ENCODE measurements around the genes MYOF and CYP2C19.

- PRO-cap, 2 experiments, result peak in 1 of 2 experiments; most common minus-strand start chr10:92843091 (in 1)
Measured at GRCh38 chr10:92842916-92843405, 5.4 kb upstream of the EXOC6 start.

DNA sequence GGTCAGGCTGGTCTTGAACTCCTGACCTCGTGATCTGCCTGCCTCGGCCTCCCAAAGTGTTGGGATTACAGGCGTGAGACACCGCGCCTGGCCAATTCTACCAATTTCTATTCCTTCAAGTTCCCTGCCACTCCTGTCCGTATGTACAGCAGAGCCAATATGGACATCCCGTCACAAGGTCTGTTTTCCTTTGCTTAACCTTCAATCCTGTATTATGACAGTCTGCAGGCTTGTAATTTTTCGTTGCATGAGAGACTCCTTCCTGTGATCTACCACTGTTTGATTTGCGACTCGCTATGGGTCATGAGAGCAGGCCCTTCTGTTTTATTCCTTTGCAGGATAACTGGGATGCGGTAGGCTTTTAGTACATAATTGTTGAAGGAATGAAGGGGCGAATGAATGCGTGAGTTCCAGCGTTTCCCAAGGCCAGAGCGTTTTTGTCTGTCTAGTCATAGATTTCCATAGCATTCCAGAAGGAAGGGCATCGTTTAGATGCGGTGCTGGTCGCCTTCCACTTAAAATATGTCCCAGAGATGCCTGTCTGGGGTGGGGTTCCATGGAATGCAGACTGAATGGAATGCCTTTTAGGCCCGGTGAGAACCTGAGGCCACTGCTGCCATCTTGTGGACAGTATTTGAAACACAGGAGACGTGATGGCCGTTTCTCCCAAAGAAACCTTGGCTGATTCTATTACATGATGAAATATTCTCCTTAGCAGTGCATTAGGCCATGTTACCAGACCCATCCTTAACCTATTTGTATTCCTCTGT, 193.3 kb downstream of the MYOF start:
- PRO-cap, 2 experiments, result no peak in any of the 2 experiments

DNA sequence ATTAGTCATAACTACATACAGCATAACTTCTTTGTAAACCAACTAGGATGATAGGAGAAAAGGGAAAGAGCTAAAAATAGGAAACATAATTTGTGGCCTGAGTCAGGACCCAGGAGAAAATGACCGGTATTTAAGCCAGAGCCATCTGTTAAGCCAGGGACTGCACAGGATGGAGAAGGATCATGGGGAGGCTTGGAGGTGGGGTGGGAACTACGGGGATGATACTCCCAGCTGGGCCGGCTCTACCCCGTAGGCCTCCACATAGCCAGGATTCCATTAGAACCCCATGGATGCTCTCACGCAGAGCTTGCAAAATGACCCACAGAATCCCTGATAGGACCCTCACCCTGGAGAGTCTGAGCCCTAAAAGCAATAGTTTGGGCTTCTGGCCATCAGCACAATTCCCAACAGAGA, 98.5 kb downstream of the MYOF start:
- PRO-cap, 2 experiments, result no peak in any of the 2 experiments

DNA sequence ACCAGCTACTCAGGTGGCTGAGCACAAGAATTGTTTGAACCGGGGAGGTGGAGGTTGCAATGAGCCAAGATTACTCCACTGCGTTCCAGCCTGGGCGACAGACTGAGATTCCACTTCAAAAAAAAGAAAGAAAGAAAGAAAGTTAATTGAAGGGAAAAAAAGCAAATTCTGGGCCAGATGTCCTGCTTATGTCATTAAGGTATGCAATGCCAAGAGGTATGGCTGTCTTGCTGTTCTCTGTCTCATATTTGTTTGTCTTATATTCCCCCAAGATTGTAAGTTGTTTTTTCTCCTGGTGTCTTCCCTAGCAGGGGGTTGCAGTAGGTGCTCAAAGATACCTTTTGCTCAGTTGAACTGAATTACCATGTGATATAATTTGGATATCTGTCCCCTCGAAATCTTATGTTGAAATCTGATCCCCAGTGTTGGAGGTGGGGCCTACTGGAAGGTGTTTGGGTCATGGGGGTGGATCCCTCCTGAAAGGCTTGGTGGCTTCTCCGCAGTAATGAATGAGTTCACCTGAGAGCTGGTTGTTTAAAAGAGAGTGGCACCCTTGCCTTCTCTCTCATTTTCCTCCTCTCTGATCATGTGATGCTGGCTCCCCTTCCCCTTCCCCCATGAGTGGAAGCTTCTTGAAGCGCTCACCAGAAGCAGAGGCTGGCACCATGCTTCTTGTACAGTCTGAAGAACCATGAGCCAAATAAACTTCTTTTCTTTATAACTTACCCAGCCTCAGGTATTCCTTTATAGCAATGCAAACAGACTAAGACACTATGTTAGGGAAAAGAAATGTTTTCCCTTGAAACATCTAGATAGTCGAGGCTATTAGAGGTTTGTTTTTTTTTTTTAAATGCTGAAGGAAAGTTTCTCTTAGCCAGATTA, 60.8 kb downstream of the MYOF start:
- PRO-cap, 2 experiments, result no peak in any of the 2 experiments

GRCh38 chr10:93481798-93482871, at the start of gene MYOF:
MYOF (minus strand) TSS chr10:93482334.
- PRO-cap, 2 experiments, result peak in 1 of 2 experiments; most common plus-strand start chr10:93482291 (in 1); most common minus-strand start chr10:93482294 (in 1)

DNA sequence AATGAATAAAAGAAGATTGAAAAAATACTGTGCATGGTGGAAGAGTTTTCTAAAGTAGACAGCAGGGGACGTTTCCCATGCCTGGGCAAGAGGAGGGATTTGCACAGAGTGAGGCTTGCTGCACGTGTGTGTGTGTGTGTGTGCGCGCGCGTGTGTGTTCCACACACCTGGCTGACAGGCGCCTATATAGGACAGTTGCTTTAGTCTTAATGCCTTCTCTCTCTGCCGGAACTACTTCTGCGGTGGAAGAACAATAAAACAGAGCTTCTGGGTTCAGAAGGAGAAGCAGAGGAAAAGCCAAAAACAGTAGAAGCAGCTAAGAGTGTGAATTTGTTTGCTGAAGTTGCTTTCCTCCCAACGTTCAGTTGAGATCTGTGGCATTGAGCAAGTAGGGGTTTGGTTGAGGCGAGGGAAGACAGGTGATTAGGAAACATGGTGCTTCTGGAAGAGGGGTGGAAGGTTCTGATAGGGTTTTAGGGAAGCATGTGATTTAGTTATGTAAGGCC, 2.3 kb downstream of the PLCE1 start:
- PRO-cap, 2 experiments, result no peak in any of the 2 experiments

- PRO-cap, 2 experiments, result no peak in any of the 2 experiments
Measured at GRCh38 chr10:94004895-94005384, 11.2 kb downstream of the PLCE1 start.

- PRO-cap, 2 experiments, result no peak in any of the 2 experiments
Measured at GRCh38 chr10:94258459-94259294, 104.1 kb downstream of the NOC3L start.

GRCh38 chr10:94327473-94328505, 35.0 kb downstream of the NOC3L start:
- PRO-cap, 2 experiments, result peak in 1 of 2 experiments; most common plus-strand start chr10:94327866 (in 1); most common minus-strand start chr10:94327698 (in 1)

DNA sequence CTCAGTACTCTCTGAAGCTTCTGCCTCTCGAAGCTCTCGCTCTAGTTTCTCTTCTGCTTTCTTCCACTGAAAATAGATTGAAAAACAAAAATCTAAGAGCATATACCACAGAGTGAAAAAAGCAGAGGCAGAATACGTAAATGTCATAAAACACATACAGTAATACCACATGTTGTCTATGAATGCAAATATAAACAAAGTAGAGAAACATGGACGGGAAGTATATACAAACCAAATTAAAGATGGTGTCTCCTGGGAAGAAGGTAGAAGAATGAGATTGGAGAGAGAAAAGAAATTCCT, 17.9 kb downstream of the NOC3L start:
- PRO-cap, 2 experiments, result no peak in any of the 2 experiments

DNA sequence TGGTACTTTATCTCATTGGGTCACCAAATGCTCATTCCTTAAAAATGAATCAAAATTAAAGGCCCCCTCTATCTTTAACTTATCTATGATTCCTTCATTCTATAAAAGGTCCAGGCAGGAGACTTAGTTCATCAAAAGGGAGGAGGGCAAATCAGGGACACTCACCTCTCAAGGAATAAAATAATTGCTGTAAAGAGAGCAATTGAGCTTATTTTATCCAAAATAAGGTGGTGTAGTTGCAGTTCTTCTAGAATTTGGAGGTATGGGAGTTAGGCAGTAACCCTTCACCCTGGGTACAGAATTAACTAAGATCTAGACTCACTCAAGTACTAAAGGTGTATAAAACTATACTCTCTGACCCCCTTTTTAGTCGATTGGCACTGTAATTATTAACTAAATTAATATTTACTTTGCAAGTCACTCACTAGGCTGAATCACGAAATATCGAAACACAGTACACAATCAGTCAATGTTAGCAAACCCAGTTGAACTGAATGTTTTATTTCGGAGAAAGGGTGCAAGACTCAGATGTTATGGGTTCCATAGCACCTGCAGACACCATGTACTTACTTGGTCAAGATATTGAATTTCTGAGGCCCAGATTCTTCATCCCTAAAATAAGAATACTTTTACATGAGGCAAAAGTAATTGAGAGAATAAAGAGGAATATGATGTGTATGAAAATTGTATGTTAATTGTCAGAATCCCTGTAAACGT, 14.7 kb upstream of the CYP2C19 start:
- PRO-cap, 2 experiments, result no peak in any of the 2 experiments

GRCh38 chr10:94762312-94762974, at the start of gene CYP2C19:
CYP2C19 (plus strand) TSS chr10:94762681.
- PRO-cap, 2 experiments, result no peak in any of the 2 experiments

DNA sequence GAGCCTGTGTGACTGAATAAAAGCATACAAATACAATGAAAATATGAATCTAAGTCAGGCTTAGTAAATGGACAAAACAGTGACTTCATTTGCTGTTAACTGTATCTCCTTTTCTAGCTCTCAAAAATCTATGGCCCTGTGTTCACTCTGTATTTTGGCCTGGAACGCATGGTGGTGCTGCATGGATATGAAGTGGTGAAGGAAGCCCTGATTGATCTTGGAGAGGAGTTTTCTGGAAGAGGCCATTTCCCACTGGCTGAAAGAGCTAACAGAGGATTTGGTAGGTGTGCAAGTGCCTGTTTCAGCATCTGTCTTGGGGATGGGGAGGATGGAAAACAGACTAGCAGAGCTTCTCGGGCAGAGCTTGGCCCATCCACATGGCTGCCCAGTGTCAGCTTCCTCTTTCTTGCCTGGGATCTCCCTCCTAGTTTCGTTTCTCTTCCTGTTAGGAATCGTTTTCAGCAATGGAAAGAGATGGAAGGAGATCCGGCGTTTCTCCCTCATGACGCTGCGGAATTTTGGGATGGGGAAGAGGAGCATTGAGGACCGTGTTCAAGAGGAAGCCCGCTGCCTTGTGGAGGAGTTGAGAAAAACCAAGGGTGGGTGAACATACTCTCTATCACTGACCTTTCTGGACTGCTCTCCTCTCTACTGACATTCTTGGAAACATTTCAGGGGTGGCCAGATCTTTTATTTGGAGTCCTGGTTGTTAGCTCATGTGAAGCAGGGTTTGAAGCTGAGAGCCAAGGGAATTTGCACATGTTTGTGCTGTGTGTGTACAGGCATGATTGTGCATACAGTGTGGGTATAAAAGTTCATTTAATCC, 12.7 kb downstream of the CYP2C19 start:
- PRO-cap, 2 experiments, result no peak in any of the 2 experiments

DNA sequence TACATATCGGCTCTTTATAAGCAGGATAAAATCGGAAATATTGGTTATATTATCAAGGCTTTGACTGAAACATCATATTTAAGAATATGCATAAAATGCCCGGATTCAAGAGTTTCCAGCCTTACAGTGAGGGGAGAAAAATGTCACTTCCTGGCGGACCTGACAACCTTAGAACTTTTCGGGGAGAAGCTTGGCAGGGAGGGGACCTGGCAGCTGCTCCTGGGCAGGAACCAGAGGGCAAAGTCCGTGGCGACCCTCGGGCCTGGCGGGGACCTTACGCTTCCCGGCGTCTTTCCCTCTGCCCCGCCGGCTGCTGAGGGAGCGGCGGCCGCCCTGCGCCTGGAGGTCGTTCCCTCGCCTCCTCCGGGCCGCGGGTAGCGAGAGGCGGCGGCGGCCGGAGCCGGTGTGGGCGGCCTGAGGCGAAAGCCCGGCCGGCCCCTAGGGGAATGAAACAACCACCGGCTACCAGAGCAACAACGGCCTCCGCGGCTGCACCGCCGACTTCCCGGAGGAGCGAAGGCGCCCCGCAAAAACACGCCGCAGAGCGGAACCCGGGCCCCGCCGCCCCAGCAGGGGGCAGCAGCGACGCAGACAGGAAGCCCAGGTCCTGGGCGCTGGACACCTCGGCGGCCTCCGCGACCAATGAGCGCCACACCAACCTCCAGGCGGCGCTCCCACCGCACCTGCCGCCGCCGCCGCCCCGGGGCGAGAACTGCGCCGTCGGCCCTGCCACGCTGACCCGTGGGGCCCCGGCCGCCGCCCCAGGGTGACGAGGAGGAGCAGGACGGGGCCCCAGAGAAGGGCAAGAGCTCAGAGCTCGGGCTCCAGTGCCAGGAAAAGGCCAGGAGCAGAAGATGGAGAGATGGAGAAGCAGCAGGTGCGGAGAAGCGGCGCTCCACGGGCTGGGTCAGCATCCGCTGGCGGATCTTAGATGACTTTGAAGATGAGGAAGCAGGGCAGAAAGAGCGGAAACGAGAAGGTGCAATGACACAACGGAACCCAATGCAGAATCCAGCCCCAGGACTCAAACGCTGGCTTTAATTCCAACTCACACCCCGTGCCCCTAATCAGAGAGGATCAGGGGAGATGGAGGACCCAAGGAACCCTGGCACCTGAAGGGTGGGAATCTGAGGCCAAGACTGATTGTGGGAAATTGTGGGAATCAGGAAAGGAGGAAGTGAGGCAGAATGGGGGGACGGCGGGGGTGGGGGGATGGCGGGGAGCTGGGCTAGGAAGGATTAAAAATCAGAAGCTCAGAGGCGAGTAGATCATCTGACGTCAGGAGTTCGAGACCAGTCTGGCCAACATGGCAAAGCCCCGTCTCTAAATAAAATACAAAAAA, 10.4 kb upstream of the ACSM6 start:
- PRO-cap, 2 experiments, result peak in 1 of 2 experiments; most common plus-strand start position 708 of the sequence (in 1); most common minus-strand start position 507 of the sequence (in 1)

- PRO-cap, 2 experiments, result no peak in any of the 2 experiments
Measured at GRCh38 chr10:95237503-95238463, 43.7 kb downstream of the ACSM6 start.

DNA sequence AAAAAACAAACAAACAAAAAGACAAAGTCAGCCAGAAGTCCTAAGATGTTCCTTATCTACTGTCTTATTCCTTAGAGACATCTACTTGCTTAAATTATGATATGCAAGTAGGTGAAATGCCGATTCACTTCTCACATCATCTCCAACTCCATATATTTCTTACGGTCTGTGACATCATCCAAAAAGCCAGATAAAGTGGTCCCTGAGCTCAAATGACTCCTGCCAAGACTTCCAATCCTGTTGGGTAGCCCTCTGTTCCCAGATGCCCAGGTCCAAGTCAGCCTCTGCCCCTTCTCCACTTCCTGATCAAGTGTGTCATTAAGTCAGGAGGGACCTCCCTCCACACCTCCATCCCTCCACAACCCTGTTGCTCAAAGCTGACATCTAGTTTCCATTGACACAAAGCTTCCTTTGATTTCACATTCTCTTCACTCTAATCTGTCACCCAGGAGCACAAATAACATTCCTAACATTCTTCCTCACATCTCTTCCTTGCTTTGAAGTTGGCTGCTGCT, 56.0 kb upstream of the PDLIM1 start:
- PRO-cap, 2 experiments, result no peak in any of the 2 experiments

DNA sequence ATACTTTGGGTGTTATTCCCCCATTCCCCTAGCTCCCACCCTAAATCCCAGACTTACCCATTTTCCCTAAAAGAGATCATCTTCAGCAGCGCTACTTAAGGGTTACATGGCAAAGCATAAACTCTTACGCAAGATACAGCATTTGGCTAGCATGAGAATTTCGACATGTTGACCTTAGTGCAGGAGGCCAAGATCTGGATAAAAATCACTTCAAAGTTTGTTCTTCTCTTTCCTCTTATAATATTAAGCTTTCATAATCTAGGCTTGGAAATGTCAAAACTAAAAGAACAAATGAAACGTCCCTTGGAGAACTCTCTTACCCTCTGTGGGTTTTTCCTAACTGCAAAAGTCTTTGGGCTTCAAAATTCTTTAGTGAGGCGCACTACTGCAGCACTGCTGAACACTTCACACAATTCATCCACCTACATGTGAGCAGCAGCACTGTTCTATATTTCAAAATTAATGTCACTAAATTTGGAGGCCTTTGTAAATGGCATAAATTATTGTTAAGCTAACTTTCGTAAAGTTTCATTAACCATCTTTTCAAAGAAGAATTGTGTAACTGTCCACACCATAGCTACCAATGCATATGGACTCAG, 59.6 kb upstream of the PDLIM1 start:
- PRO-cap, 2 experiments, result no peak in any of the 2 experiments

- PRO-cap, 2 experiments, result no peak in any of the 2 experiments
Measured at GRCh38 chr10:95357446-95357823, 66.6 kb upstream of the PDLIM1 start.

DNA sequence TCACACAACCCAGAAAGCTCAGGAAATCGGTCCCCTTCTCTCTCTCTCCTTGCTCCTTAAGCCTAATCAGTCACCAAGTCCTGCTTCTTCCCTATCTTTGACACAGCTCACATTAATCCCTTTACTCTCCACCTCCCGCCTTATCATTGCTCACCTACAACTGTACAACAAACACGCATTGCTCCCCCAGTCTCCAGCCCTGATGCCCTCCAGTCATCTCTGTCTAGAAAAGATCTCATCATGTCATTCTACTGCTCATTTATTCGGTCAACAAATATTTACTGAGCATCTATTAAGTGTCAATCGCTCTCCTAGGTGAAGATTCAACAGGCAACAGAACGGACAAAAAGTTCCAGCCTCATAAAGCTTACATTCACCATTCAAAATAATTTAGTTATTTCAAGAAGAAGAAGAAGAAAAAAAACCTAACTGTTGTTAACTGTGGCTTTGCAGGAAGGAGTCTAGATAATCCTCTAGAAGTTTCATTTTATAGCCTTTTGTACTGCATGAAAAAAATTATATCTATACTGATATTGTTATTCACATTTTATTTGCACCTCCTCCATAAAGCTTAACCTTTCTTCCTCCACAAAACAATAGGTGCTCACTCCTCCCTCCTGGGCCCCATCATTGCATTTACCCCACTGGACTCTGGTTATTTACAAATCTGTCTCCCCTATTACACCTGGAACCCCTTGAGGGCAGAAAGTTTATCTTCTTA, 71.9 kb upstream of the PDLIM1 start:
- PRO-cap, 2 experiments, result no peak in any of the 2 experiments

DNA sequence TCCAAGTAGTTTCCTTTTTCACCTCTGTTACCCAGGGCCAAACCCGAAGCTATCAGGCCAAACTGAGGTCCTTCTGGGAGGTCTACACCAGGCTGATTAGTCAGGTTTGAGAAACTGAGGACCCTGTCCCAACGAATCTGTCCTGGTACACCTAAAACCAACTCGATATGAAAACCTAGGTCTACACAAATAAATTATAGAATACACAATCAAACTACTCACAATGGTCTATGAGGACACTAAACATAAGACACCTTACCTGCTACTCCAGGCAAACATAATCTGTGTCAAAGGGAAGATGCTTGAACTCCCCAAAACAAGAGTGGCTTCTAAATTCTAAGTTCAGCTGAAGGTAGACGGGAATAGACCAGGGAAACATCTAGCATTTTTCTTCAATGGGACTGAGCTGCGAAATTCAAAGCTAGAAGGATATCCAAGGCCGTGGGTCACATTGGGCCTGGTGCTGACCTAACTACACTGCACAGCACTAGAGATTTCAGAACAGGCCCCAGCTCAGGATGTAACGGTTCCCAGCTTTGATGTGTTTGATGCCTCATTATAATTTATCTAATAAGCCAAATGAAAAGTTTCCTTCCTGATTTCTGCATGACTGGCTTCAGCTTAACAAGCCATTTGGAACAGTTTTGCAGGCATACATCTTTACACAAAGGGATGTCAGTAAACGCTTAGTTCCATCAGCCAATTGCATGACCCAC, 121.8 kb upstream of the PDLIM1 start:
- PRO-cap, 2 experiments, result no peak in any of the 2 experiments

All from cerebral cortex (tissue), 2 donors.